Measurements from ENCODE around the gene CACNA1D.

GRCh38 chr3:52800805-52801363 is 6.3 kb downstream of the ITIH3 start:
- PRO-cap: no peak

DNA sequence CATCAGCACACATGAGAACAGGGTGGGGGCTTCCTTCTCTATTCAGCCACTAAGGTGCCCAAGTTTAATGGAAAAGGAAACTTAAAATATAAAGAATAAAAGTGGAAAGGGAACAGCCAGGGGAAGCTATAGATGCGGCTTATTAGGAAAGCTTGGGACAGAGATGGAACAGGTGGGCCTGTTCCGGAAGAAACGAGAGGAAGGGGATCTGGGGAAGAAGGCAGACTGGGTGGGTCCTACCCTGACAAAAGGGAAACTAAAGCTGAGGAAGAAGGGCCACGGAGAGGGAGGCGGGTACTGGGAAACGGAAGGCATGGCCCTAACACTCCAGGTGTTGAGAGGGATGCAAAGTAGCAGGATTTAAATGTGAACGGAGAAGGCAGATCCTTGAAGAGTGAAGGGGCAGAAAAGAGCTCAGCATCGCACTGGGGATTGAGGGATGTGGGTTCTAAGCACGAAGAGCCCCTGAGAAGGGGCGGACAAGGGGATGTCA is 825 bp downstream of the STIMATE start:
- PRO-cap: unidirectional peak, plus-strand start at position 390 of the sequence

- PRO-cap: no peak
These were observed 5.9 kb downstream of the PRKCD start for GRCh38 chr3:53166802-53167350.

DNA sequence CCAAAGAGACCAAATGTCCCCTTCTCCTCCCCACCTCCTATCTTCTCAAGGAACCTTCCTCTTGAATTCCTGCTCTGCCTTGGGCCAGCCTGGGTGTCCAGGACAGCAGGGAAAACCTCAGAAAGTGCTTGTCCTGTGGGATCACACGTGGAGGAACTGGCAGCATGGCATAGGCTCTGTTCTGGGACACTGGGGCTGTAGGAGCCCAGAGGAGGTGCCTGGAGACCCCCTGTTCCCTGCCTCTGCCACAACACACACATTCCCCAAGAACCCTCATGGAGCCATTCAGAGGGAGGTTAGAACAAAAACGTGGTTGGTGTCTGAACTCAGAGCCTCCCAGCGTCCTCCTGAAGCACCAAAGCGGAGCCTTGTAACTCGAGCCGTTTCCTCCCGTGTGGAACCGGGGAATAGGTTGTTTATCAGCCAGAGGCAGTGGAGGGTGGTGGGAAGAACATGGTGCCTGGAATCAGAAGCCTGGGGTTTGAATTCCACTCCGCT is 33.0 kb downstream of the PRKCD start:
- PRO-cap: no peak

GRCh38 chr3:53230241-53230753 is 25.5 kb downstream of the TKT start:
- PRO-cap: no peak

GRCh38 chr3:53370487-53371190 is 23.3 kb upstream of the DCP1A start:
- PRO-cap: no peak

DNA sequence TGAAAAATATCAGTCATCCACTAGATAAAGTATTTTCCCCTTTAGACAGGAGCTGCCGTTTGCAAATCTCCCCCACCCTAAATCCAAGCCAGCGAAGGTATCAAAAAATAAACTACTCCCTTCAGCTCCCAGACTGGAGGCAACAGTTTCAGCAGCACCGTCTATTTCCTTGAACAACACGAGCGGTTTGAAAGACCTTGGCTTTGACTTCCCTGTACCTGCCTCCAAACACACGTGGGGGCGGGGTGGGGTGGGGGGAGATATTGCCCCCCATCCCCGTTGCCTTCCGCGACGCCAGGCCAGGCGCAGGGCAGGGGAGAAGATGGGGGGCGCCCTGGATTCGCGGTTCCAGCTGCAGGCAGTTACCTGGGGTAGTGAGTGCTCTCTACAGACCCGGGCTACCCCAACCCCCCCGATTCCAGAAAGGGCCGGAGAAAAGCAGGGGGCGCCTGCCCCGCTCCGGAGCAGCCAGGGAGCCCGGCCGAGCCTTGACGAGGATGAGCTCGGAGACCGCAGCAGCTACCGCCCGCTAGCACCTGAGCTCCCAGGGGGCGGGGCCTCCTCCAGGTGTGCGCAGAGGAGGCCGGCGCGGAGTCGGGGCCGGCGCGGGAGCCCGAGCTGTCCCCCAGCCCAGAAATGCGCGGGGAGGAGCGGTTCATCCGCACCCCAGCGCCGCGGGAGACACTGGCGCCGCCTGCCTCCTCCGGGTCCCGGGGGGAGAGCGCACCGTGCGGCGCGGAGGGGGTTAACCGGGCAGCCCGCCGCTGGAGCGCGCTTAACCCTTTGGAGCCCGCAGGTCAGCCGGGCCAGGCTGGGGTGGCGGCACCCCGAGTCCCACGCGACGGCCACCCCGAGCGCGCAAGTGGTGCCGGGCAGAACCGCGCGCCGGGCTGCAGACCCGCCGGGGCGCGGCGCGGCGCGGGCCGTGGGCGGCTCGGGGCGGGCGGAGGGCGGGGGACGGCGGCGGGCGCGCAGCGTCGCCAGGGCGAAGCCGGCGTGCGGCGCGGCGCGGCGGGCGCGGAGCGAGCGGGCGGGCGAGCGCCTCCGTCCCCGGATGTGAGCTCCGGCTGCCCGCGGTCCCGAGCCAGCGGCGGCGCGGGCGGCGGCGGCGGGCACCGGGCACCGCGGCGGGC is at the start of gene CACNA1D:
CACNA1D (plus strand) TSS at position 988 of the 1,133 bp plus-strand sequence.
- PRO-cap: bidirectional peak, plus-strand start at position 597 of the sequence, minus-strand start at position 171 of the sequence

- PRO-cap: no peak
These were observed 41.3 kb downstream of the CHDH start for GRCh38 chr3:53804823-53805500.

DNA sequence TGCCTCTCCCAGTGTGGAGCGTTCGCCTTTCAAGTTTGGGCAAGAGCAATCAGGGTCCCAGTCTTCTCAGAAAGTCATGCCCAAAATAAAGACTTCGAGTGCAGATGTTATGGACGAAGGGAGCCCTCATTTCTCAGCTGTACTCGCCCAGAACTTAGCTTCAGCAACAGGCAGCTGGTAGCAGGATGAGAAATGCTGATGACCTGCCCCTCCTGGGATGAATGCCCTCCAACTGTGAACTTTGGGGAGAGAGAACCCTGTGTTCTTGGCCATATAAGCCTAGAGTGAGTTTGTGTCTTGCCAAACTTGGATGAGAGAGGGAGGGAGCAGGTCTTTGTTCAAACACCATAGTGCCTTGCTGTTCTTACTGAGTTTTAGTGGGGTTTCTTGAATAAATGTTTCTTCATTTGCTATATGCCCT is 400.3 kb downstream of the LRTM1 start:
- PRO-cap: no peak

DNA sequence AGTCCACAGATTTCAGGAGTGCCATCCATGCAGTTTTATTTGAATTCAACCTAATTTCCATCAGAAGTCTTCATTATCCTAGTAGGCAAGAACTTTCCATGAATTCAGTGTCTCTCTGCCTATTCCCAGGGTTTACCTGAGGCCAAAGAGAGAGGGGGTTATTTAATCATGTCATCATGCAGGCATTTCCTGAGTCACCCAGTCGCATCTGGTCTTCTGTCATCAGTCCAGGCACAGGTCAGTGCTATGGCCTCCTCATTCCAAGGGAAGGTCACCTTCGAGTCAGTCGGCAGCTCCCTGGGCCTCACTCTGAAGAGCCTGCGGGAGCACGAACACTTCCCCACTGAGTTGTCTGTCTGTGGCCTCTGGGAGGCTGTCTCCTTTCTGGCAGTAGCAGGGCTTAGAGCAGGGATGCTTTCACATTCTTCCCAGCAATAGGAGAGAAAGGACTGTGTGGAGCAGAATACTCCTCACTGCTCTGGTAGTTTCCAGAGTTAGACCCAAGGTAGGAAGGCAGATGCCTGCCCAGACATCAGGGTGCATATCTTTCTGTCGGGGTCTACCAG is 26.2 kb upstream of the LRTM1 start:
- PRO-cap: no peak

DNA sequence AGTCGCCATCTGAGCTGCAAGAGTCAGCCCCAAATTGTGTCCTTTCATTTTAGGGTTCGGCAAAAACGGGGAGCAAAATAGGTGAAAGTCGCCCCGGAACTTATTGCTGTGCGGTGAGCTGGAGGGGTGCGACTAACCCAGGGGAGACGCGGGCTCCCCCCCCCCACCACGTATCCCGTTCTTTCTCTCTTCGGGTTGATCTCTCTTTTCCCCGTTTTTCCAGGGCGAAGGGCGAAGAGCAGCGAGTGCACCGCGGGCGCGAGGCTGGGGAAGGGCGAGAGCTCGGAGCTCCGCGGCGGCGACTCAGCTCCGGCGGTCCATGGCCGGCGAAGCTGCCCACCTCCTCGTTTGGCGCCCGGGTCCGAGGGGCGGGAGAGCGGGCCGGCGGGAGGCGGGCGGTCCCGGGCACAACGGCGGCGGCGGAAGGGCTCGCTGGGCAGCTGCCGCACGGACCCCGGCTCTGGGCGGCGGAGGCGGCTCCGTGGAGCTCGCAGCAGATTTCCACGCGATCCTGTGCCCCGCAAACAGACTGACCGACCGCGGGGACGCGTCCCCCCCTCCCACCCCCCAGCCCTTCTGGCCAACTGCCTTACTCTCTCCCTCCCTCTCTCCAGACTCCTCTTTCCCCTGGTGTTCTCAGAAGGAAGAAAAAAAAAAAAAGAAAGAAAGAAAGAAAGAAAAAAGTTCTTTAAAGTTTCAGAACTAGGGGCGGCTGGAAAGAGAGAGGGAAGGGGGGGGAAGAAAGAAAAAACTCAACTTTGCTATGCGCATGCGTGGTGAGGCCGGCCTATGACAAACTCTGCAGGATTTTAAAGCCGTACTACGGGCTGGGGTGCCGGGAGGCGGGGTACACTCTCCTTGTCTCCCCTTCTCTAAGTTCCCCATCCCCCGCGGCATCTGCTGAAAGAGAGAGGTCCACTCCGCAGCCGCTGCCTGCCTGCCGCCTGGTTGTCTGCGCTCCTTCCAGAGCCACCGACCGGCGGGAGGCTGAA is 957 bp upstream of the WNT5A start:
- PRO-cap: no peak

GRCh38 chr3:55490120-55490690 is 3.1 kb upstream of the WNT5A start:
- PRO-cap: no peak

- PRO-cap: no peak
These were observed 177.1 kb upstream of the WNT5A start for GRCh38 chr3:55663965-55664854.

GRCh38 chr3:56557334-56558420 is 702 bp downstream of the CCDC66 start:
- PRO-cap: unidirectional peak, minus-strand start at chr3:56557638

GRCh38 chr3:56621627-56622628 is 61.1 kb downstream of the TASOR start:
- PRO-cap: no peak

GRCh38 chr3:56622629-56623271 is 60.3 kb downstream of the TASOR start:
- PRO-cap: no peak

DNA sequence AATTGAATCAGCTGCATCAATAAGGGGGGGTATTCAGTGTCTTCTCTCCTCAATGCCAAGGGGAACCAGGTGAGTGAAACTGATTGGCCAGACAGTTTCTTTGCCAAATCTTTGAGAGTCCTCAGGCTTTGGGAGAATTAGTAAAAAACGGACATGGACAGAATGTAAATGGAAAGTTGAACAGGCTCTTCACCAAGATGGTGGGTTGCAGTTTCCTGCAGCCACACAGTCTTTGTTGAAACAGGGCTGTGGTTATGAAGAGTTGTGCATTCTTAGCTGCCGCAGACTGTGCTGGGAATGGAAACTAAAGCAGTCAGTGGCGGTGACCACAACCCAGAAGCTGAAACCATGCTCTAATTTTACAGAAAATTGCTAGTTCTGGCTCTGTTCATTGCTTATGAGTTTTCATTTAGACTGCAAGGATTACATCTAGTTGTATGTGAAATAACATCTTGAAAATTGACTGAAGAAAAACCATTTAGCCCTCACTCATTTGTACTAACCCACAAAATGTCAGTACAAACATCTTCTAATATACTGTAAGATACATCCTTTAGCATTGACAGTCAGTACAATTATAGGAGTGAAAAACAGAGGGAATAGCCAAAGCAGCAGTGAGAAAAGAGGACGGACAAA is 42.2 kb upstream of the TASOR start:
- PRO-cap: no peak

DNA sequence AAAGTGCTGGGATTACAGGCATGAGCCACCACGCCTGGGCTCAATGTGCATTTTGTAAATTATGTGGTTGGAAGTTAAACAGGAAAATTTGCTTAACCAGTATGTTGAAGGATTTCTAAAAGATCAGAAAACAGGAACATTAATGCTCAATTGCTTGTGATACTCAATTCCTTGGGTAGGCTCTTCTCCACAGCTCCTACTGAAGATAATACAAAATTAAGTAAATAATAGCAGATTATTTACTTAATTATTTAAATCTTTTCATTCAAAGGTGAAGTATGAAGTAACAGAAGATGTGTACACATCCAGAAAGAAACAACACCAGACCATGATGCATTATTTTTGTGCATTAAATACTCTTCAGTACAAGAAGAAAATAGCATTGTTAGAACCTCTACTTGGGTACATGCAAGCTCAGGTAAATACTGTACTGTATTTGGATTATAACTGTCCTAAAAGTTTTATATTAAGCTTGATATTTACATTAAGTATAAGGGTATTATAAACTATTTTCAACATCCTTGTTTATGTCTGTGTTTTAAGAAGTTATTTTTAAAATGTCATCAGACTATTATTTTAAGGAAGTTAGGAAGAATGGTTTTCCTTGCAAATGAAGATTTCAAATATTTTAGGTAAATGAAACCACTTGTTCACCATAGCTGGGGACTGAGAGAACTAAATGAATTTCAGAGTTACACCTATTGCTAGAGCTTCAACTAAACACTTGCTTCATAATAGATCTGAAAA is 18.4 kb downstream of the APPL1 start:
- PRO-cap: no peak

DNA sequence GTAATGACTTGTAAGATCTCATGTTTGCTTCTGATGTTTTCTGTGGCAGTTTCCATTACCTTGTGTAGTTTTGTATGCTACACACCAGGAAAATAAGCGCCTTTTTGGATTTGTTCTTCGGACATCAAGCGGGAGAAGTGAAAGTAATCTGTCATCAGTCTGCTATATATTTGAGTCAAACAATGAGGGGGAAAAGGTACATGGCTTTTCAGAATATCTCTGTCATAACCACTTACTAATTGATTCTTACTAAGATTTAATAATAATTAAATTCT is 32.0 kb downstream of the ASB14 start:
- PRO-cap: no peak

DNA sequence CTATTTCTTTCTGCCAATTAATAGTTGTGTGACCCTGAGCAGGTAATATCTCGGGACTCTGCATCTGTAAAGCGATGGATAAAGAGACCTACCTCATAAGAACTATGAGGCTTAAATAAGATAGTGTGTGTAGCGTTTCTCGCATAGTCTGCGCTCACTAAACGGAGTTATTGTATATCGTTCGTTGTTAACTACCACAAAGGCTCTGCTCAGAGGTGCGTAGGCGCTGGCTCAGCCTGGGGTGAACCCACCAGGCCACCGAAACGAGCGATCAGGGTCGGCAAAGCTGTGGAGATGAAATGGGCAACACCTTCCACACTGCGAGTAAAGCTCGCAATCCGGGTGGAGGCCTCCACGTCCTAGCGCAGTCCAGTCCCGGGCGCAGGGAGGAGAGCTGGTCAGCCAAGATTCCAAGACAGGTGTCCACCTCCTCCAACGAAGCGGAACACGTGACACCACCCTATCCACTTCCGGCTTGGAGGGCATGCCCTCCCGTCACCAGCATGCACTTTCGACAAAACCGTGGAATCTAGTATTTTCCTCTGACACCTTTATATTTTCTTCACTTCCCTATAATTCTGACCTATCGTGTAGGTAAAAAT is 395 bp upstream of the PDE12 start:
- PRO-cap: bidirectional peak, plus-strand start outside the sequence, minus-strand start at position 417 of the sequence